Psoas muscle (tissue), 2 donors: ENCODE results near the gene C2orf78.

- PRO-cap, 2 experiments: no peak in any of the 2 experiments
Measured at GRCh38 chr2:73783968-73784483, at the start of gene C2orf78. C2orf78 (plus strand) TSS chr2:73784183.

- PRO-cap, 2 experiments: peak in 2 of 2 experiments; most common minus-strand start chr2:73830893 (in 2)
Measured at GRCh38 chr2:73830641-73831383, 2.1 kb downstream of the STAMBP start.

DNA sequence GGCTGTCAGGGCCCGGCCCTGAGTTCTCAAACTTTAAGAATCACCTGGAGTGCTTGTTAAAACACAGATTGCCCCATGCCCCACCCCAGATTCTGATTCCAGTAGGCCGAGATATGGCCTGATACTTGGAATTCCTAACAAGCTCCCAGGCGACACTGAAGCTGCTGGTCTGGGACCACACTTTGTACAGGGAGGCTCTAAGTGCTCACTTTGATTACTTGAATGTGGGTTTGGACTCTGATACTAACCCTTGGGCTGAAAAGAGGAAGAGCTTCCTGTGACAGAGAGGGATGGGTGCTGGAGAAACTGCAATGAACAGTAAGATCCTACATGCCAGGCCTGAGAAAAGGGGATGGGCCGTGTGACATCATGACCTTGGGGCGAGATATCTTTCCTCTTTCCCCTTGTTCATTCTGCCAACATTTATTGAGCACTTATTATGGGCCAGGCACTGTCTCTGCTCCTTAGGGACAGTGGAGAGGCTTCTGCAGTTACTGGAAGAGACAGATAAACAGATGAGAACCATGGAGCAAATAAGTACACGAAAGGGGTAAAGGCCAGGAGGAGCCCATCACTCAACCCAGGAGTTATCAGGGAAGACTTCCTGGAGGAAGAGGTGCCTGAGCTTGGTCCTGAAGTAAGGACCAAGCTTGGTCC is 1.4 kb downstream of the ACTG2 start:
- PRO-cap, 2 experiments: no peak in any of the 2 experiments

- PRO-cap, 2 experiments: no peak in any of the 2 experiments
Measured at GRCh38 chr2:73897731-73898588, 5.2 kb downstream of the ACTG2 start.

DNA sequence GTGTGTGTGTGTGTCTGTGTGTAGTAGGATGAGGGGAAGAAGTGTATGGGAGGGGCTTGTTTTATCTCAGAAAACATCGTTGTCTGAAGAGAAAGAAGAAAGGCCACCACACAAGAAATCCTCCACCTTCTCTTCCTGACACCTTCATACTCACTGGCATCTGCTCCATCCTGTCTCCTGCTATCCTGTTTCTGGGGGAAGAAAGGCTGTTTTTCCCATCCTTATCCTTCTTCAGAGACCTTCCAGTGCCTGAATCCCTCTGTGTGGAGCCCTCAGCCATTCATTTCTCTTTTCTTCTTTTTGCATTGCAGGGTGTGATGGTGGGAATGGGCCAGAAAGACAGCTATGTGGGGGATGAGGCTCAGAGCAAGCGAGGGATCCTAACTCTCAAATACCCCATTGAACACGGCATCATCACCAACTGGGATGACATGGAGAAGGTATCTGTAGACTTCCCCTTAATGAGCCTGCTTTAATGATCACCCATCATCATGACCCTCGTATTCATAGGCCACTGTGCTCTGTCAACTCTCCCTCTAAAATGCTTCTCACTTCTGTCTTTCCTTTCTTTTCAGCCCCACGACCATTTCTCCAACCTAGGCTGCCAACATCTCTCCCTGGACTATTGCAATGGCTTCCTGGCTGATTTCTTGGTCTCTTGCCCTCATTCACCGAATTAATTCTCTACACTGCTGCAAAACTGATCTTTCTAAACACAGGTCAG is 9.4 kb downstream of the ACTG2 start:
- PRO-cap, 2 experiments: no peak in any of the 2 experiments

DNA sequence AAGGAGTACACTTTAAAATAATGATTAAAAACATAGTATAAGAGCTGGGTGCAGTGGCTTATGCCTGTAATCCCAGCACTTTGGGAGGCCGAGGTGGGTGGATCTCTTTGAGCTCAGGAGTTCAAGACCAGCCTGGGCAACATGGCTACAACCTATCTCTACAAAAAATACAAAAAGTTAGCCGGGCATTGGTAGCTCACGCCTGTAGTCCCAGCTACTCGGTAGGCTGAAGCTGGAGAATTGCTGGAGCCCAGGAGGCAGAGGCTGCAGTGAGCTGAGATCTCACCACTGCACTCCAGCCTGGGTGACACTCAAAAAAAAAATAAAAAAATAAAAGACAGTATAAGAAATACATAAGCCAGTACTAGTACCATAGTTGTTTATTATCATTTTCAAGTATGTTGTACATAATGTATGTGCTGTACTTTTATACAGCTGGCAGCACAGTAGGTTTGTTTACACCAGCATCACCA is 15.5 kb upstream of the DGUOK start:
- PRO-cap, 2 experiments: no peak in any of the 2 experiments

DNA sequence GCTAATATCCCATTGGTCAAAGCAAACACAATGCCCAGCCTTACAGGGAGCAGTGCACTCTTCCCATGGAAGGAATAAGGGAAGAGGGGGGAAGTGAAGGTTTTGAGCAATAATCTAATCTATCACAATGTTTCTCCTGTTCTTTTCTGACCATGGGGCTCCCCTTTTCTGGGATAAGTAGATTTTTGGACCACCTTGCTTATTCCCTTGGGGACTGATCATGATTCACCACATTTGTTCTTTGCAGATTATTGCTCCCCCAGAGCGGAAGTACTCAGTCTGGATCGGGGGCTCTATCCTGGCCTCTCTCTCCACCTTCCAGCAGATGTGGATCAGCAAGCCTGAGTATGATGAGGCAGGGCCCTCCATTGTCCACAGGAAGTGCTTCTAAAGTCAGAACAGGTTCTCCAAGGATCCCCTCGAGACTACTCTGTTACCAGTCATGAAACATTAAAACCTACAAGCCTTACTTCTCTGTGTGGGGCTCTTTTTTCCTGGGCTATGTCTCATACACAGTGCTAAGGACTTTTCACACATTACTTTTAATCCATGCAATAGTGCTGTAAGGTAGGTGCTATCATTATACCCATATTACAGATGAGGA is 7.4 kb upstream of the DGUOK start:
- PRO-cap, 2 experiments: no peak in any of the 2 experiments

GRCh38 chr2:73925025-73925409 is 1.7 kb upstream of the DGUOK start:
- PRO-cap, 2 experiments: no peak in any of the 2 experiments

DNA sequence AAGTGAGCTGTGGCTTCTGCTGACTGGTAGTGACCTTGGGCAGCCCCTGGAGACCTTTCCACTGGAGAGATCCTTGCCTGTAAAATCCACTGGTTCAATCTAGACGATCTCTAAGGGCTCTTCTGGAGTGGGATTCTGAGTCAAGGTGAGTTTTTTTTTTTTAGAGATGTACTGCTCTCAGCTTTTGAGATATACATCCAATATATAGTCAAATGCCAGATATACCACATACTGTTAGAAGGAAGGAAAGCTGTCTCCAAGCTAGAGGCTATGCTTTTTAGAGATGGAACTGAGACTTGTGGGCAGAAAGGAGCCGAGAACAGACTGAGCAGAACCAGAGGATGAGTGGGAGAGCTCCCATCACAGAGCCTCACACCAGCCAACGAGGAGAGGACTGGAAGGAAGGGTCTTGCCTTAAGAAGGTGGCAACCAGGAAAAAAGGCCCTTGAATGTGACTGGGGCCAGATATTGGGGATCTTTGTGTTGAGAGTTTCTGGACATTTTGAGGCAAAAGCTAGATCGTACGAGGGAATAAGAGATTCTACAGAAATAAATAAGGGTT is 24.7 kb downstream of the DGUOK start:
- PRO-cap, 2 experiments: no peak in any of the 2 experiments

DNA sequence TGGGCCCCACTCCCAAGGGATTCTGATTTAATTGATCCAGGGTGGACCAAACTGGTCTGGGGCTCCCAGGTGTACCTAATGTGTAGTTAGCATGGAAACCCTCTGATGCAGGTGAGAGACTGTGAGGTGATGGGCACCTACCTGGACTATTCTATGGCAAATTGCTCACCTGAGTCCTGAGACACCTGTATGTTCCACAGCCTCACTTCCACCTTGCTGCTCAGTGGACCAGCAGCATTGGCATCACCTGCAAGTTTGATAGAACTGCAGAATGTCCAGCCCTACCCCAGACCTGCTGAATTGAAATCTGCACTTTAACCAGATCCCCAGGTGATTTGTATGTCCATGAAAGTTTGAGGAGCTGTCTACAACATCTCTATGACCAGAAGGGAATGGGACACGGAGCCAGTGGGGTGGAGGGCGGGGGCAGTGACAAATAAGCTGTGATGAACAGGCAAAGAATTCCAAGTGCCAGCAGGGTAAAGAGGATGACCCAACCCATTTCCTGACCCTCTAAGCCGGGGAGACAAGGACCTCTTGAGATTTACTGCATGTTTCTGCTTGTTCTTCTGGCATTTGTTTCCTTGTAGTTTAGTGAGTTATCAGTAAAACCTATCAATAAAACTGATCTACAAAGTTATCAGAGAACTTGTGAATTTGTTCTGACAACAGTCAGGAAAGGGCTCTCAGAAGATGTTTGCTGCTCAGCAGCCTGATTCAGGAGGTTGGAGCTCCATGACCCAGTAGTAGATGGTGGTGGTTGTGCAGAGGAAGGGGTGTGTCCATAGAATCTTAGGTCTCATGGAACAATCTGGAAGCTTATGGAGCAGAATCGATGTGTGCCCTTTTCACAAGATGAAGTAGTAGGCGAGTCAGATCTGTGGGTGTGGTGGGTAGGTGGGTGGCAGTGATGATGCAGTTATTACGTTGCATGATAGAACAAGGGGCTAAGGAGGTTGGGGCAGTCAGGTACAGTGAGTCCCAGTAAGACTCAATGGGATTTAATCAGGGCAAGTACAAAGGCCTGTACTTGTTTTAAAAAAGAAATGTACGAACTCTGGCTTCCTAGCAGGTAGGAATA is 8.7 kb downstream of the TET3 start:
- PRO-cap, 2 experiments: no peak in any of the 2 experiments

DNA sequence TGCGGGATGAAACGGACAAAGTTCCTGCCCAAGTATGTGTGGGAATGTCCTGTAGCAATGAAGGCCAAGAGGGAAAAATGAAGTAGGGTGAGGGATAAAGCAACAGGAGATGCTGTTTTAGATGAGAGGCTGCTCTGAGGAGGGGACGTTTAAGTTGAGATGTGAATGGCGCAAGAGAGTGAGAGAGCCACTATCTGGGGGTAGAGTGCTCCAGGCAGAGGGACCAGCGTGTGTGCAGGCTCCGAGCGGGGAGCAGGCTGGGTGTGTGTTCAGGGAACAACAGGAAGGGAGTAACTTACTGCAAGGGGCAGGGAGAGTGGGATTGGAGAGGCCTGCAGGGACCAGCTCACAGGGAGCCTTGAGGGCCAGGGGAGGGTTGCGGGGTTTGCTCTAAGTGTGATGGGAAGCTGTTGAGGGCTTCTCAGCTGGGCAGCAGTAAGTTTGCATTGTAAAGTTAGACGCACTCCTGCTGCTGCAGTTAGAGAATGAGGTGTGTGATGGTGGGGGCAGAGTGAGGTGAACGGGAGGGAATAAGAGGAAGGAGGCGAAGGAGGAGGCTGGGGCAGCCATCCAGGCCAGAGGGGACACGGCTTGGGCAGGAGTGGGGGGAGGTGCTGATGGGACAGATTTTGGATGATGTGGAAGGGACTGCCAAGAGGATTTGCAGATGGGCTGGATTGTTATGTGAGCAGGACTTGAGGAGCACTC is 53.5 kb downstream of the BOLA3 start:
- PRO-cap, 2 experiments: no peak in any of the 2 experiments

GRCh38 chr2:74290587-74291628 is 52.3 kb downstream of the SLC4A5 start:
- PRO-cap, 2 experiments: no peak in any of the 2 experiments

- PRO-cap, 2 experiments: peak in 2 of 2 experiments; most common plus-strand start chr2:74502617 (in 2)
Measured at GRCh38 chr2:74502088-74503247, 3.1 kb upstream of the LBX2 start.

DNA sequence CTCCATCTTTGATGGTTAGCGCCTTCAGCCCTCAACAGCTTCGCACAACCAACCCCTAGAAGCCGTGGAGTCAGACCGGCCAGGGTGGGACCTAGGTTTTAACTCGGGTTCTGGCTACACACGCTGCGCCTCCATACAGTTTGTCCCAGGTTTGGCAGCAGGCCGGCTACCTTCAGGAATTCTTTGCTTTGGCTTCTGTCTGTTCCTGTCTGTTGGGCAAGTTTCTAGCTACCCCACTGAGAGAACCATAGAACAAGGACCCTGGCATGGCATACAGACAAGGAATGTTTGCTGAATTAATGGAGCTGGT is 3.4 kb downstream of the PCGF1 start:
- PRO-cap, 2 experiments: no peak in any of the 2 experiments

DNA sequence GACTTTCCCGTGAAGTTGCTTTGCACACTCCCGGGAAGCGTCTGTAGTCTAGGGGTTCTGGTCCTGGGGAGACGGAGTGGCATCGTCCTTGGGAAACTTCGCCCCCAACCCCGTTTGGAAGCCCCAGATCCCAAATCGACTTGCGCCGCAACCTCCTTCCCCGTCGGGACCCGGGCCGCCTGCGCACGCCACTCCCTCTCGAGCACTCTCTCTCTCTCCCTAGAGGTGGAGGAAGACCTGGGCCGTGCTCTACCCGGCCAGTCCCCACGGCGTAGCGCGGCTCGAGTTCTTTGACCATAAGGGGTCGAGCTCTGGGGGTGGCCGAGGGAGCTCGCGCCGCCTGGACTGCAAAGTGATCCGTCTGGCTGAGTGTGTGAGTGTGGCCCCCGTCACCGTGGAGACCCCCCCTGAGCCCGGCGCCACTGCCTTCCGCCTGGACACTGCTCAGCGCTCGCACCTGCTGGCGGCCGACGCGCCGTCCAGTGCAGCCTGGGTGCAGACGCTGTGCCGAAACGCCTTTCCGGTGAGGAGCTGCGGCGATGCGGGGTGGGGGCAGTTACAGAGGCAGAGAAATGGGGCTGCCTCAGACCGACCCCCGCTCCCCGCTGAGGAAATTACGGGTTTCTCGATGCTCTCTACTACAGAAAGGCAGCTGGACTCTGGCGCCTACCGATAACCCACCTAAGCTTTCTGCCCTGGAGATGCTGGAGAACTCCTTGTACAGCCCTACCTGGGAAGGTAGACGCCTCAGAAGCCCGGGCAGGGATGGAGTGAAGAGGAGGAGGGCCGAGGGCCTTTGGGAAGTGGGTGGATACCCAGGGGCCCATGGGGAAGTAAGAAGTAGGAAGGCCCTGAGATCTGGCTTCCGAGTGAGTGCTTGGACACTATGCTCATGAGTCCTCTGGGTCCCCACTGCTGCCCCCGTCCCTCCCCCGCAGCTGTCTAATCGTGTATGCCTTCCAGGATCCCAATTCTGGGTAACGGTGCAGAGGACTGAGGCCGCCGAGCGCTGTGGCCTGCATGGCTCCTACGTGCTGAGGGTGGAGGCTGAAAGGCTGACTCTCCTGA is 745 bp downstream of the DOK1 start:
- PRO-cap, 2 experiments: no peak in any of the 2 experiments

- PRO-cap, 2 experiments: no peak in any of the 2 experiments
Measured at GRCh38 chr2:74841520-74842264, 7.8 kb downstream of the HK2 start.

GRCh38 chr2:74872085-74872596 is 38.2 kb downstream of the HK2 start:
- PRO-cap, 2 experiments: no peak in any of the 2 experiments

DNA sequence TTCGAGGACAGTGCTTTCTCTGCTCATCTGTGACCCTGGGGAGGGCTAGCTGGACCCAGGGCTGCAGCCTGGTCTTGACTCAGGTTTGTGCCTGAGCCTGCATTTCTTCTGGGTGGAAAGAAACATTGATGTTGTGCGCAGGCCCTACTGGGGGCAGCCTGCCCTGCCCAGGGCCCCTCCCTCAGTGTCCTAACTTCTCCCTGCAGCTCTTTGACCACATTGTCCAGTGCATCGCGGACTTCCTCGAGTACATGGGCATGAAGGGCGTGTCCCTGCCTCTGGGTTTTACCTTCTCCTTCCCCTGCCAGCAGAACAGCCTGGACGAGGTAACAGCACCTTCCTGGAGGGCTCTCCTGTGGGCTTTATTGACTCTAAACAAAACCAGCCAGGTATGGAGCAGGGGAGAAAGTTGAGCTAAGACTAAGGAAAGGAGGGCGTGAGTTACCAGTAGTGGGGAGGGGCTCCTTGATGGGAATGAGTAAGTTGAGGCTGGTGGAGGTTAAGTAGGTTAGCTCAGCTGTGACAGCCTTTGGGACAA is 48.1 kb downstream of the HK2 start:
- PRO-cap, 2 experiments: no peak in any of the 2 experiments

- PRO-cap, 2 experiments: no peak in any of the 2 experiments
Measured at GRCh38 chr2:75056161-75056597, 97.7 kb downstream of the POLE4 start.

DNA sequence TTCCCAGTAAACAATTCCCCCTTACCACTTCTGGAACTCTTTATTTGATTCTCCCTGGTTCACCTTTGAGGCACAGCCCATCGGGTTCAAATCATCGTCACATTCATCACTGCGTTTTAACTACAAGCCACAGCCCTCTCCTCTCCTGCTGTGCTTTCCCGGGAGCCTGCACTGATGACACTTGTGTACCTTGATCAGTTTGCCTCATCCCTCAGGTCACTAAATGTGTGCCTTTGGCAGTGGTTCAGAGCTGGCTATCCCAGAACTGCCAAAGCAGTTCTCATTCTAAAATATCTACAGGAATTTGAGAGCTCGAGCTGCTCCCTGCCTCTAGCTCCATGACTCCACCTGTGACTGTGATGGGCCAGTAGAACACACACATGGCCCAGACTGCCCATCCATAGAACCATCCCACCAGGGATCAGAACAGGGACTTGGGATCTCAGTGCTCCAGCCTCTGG is 42.1 kb downstream of the EVA1A start:
- PRO-cap, 2 experiments: no peak in any of the 2 experiments